Sigmoid colon (tissue), 4 donors: ENCODE measurements around the genes CYP2C19 and CYP2C8.

GRCh38 chr10:91798597-91799588 lies 667 bp downstream of the TNKS2 start:
- PRO-cap = unidirectional peak, plus-strand start at chr10:91799471
- RAMPAGE, long total RNA, 4 experiments = no peak in any of the 4 experiments

DNA sequence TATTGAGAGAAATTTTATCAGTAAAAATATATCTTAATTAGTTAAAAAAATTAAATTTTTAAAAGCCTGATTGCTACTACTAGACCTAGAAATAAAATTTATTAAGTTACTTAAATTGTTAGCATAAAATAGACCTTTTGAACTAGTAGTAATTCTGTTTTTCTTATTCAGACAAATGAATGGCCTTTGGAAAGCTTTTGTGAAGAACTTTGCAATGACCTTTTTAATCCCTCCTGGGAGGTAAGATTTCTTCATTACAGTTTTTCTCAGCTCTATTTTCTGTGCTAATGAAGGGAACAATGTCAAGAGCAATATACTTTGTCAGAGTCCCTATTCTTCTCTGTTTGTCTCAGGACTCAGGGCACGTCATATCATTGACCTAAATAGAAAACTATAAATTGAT lies 33.5 kb downstream of the BTAF1 start:
- PRO-cap = no peak
- RAMPAGE, long total RNA, 4 experiments = no peak in any of the 4 experiments

- PRO-cap = no peak
- RAMPAGE, long total RNA, 4 experiments = no peak in any of the 4 experiments
These were observed 47.8 kb downstream of the CPEB3 start for GRCh38 chr10:92242850-92243730.

DNA sequence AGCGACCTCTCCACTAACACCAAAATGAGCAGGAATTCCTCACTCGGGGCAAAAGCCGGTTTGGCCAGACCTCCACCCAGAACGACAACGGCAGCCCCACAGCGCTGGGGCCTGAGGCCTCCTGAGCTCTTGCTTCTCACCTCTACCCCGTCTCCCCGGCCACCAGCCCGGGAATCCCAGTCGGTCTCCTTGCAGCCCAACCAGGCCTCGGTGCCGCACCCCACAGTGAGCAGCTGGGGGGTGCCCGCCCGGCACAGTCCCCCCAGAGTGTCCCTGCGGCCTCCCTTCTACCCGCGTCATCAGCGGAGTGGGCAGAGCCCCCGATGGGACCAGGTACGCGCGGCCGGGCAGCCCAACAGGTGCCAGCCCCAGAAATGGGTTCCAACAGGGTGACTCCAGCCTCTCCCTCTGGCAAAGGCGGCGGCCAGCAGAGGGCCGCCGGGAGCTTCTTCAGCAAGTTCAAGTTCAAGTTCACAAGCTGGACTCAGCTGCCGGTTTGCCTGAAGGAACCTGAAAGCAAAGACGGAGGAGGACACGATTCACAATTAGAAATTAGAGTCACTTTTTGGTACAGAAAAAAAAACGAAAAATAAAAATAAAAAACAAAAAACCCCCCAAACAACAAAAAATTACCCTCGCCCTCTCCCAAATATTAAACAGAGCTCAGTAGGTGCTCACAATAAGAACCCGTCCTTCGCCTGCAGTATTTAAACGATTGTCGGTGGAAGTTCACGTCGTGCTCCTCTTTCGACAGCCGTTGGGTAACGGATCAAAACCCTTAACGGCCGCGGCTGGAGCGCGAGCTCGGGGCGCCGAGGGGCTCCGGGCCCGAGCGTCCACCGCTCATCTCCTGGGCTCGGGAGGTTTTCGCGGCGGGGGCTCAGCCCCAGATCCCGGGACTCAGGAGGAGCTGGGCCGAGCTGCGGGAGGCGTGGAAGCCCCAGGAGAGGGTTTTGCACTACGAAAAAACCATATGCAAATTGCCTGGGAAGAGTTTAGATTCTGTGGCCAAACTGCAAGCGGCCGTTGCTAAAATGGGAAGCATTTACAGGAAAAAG lies 129.2 kb downstream of the MARCHF5 start:
- PRO-cap = no peak
- RAMPAGE, long total RNA, 4 experiments = no peak in any of the 4 experiments

DNA sequence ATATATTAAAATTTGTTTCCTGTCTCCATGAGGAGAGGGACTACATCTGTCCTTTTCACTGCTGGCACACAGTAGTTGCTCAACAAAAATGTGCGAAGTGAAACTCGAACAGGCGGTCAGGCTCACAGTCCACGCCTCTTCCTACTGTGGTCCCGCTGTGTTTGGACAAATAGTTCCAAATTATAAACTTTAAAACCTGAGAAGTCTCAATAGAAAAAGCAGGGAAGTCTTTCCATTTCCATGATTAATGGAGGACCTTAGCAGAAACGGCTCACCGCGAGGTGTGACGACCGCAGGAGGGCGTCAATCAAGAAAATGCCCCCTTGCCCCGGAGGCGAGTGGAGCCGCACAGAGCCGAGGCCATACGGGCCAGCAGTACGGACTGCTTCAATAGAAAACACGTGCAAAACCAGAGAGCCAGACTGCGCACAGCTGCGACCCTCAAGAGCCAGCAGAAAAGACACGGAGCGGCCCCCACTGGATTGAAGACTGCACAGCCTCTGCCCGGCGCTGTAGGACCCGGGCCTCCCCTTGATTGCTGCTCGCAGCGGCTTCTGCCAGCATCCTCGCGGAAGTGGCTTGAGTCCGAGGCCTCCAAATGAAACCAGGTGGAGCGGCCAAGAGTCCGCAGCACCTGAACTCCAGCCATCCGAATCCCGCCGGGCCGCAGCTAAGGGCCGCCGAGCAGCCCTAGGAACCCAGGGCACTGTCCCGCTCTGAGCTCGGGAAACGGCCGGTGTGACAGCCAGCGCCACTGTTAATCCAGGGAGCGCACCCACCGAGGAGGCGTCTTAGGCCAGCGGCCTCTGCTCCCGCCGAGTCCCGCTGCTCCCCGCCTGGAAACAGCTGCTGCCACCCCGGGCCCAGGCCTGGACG lies 847 bp upstream of the HHEX start:
- PRO-cap = no peak
- RAMPAGE, long total RNA, 4 experiments = no peak in any of the 4 experiments

DNA sequence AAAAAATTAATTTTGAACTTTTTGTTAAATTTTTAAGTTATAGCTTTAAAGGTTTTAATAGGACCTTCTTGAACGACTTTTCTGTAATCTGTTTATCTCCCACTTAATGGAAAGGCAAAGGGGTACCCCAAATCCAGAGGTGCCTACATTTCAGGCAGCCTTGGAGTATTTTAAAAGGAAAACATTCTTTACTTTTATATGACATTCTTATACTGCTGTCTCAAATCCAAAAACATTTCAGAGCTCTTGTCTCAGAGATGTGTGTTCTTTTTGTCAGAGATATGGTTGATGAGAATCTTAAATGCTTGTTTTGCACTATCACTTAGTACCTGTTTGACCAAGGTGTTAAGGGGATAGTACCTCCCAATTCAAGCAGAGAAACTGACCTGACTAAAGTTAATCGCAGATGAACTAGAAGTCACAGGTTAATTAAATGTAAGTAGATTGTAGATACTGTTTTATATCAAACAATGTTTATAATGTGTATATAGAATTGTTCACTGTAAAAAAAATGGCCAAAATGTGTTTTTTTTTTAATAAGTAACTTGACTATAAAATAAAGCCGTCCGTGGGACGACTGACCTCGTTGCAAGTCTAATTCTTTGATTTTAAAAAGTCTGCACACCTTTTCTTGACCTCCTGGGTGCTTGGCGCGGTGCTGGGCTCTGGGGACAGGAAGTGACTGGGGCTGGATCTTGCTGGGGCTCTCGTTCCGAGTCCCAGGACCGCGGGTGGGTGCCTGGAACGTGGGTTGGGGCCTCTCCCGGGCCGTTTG lies 5.5 kb downstream of the HHEX start:
- PRO-cap = no peak
- RAMPAGE, long total RNA, 4 experiments = no peak in any of the 4 experiments

- PRO-cap = no peak
- RAMPAGE, long total RNA, 4 experiments = no peak in any of the 4 experiments
These were observed 15.0 kb upstream of the EXOC6 start for GRCh38 chr10:92833179-92833804.

GRCh38 chr10:93062262-93062984 lies 1.8 kb downstream of the CYP26C1 start:
- PRO-cap = no peak
- RAMPAGE, long total RNA, 4 experiments = no peak in any of the 4 experiments

GRCh38 chr10:93181149-93181802 lies 107.6 kb downstream of the CYP26A1 start:
- PRO-cap = no peak
- RAMPAGE, long total RNA, 4 experiments = no peak in any of the 4 experiments

DNA sequence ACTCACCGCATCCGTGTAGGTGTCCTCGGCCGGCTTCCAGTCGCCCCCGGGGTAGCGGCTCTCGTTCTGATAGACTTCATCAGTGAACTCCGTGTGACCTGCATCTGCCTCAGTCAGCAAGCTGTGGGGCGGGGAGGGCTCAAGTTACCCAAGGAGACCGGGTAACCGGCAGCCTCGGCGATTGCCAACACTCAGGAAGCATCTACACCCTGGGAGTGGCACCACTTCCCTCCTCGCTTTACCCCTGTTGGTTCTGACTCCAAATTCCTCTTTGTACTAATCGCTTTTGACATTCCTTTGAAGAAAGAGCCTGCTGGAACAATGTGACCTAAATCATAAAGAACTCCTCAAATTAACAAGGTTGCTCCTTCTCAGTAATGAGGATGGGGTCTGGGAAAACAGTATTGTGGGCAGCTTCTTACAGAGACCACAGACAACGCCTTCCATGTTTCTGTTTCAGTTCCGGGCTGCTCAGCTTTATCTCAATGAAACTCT lies 118.1 kb downstream of the MYOF start:
- PRO-cap = no peak
- RAMPAGE, long total RNA, 4 experiments = no peak in any of the 4 experiments

- PRO-cap = no peak
- RAMPAGE, long total RNA, 4 experiments = no peak in any of the 4 experiments
These were observed 47.2 kb downstream of the MYOF start for GRCh38 chr10:93434868-93435401.

GRCh38 chr10:93436369-93437268 lies 45.5 kb downstream of the MYOF start:
- PRO-cap = bidirectional peak, plus-strand start at chr10:93436867, minus-strand start at chr10:93436651; unidirectional peak, minus-strand start at chr10:93437024; unidirectional peak, minus-strand start at chr10:93437101
- RAMPAGE, long total RNA, 4 experiments = no peak in any of the 4 experiments

- PRO-cap = bidirectional peak, plus-strand start at chr10:93445867, minus-strand start at chr10:93445643
- RAMPAGE, long total RNA, 4 experiments = no peak in any of the 4 experiments
These were observed 36.6 kb downstream of the MYOF start for GRCh38 chr10:93445443-93445935.

- PRO-cap = no peak
- RAMPAGE, long total RNA, 4 experiments = no peak in any of the 4 experiments
These were observed 10.4 kb downstream of the FFAR4 start for GRCh38 chr10:93576781-93577379.

GRCh38 chr10:94213385-94213594 lies 149.4 kb downstream of the NOC3L start:
- PRO-cap = no peak
- RAMPAGE, long total RNA, 4 experiments = no peak in any of the 4 experiments

- PRO-cap = no peak
- RAMPAGE, long total RNA, 4 experiments = no peak in any of the 4 experiments
These were observed 46.4 kb downstream of the NOC3L start for GRCh38 chr10:94316274-94316871.

DNA sequence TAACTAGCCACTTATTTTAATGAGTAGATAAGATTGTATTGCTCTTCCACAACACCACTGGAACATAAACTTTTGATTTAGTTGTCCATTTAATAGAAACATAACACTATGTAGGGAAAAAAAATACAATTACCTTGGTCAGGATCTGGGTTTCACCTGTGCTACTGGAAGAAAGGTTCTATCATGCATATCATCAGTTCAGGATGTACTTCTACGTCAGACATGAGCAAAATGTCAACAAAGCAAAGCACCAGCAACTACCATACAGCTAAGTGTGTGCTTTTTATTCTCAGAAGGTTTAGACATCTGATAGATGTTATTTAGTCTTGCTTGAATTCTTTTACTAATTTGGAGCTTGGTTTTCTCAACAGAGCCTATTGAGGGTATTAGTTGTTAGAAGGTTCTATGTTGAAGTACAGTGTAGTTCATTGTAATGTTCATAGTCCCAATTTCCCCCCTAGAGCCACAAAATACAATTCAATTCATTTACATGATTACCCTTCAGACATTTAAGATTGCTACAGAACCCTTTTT lies 13.7 kb downstream of the TBC1D12 start:
- PRO-cap = no peak
- RAMPAGE, long total RNA, 4 experiments = no peak in any of the 4 experiments

DNA sequence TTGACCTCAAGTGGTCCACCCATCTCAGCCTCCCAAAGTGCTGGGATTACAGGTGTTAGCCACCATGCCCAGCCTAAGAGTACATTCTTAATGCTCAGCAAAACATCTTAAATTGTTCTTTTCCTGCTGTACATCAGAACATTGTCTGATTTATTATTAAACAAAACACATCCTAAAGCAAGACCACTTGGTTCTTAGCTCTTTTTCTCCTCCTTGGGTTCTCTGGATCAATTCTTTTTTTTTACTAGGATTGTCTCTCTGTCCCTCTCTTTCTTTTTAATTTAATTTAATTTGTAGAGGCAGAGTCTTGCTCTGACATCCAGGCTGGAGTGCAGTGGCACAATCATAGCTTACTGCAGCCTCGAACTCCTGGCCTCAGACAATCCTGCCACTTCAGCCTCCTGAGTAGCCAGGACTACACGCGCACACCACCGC lies 69.9 kb upstream of the HELLS start:
- PRO-cap = no peak
- RAMPAGE, long total RNA, 4 experiments = no peak in any of the 4 experiments

GRCh38 chr10:94762312-94762974 lies at the start of gene CYP2C19:
Gene CYP2C19, plus strand, starts transcription at chr10:94762681.
- PRO-cap = no peak
- RAMPAGE, long total RNA, 4 experiments = no peak in any of the 4 experiments

- PRO-cap = no peak
- RAMPAGE, long total RNA, 4 experiments = no peak in any of the 4 experiments
These were observed at the start of gene CYP2C8 for GRCh38 chr10:95068760-95069785. Gene CYP2C8, minus strand, starts transcription at chr10:95069497.